HTR-8/SVneo (cell line): ENCODE measurements around the genes MARCO and DBI.

DNA sequence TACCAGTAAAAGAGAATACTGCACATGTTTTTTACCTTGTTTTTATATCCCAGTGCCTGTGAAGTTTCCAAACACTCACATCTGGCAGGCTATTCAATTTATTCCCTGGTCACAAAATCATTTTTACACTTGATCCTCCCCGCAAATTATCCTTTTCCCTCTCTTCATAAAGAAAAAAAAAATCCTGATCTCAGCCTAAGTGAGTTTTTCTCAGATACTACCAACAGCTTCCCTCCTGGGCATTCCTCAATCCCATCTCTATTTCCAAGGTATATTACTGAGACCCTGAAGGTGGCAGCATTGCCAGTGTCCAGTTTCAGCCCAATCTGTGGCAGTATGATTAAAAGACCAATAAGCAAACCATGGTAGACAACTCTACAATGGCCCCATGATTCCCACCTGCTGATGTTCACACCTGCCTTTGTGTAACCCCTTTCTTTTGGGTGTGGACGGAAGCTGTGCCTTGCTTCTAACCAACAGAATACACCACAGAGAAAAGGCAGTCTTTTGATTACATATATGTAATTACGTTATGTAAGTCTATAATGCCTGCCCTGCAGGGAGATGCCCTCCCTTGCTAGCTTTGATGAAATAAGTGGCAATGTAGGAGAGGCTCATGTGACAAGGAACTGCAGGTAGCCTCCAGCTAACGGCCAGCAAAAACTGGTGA lies 45.1 kb downstream of the CCDC93 start:
- RRBS, result no CpG with 5 or more reads among the region's 4 CpGs

DNA sequence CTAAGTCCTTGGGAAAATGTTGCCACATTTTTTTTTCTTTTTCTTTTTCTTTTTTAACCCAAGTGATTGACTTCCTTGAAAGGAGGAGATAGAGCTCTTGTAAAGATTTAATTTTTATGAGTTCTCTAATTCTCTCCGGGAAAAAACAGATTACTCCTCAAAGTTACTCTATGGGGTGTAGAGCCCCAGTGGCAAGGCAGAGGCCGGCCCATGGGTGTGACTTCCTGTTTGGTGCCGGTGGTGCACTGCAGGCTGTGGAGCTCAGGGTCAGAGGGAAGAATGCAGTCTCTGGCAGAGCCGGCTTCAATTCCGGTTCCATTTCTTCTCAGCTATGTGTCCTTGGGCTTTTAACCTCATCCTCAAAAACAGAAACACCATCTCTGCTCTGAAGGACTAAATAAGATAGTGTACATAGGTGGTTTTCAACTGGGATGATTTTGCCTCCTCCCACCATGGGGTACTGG lies 81.0 kb downstream of the INSIG2 start:
- RRBS, result 64% methylated on average over 4 of the region's 5 CpGs

- RRBS, result 22% methylated on average over 5 of the region's 61 CpGs
These were observed 221.9 kb downstream of the INSIG2 start for GRCh38 chr2:118309848-118310841.

- RRBS, result no CpG with 5 or more reads among the region's 11 CpGs
These were observed at the start of gene MARCO for GRCh38 chr2:118941789-118942462. TSS of gene MARCO (plus strand) at chr2:118942194.

DNA sequence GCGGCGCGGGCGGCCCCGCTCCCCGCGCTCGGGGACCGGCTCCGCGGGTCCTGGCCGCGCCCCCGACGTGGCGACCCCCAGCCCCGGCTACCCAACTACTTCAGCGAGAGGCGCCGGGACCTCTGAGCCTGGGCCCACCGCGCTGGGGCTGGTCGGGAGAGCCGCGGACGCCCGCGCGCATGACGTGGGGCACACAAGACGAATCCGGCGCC lies 267 bp downstream of the C1QL2 start:
- RRBS, result 33% methylated on average over 26 of the region's 33 CpGs

DNA sequence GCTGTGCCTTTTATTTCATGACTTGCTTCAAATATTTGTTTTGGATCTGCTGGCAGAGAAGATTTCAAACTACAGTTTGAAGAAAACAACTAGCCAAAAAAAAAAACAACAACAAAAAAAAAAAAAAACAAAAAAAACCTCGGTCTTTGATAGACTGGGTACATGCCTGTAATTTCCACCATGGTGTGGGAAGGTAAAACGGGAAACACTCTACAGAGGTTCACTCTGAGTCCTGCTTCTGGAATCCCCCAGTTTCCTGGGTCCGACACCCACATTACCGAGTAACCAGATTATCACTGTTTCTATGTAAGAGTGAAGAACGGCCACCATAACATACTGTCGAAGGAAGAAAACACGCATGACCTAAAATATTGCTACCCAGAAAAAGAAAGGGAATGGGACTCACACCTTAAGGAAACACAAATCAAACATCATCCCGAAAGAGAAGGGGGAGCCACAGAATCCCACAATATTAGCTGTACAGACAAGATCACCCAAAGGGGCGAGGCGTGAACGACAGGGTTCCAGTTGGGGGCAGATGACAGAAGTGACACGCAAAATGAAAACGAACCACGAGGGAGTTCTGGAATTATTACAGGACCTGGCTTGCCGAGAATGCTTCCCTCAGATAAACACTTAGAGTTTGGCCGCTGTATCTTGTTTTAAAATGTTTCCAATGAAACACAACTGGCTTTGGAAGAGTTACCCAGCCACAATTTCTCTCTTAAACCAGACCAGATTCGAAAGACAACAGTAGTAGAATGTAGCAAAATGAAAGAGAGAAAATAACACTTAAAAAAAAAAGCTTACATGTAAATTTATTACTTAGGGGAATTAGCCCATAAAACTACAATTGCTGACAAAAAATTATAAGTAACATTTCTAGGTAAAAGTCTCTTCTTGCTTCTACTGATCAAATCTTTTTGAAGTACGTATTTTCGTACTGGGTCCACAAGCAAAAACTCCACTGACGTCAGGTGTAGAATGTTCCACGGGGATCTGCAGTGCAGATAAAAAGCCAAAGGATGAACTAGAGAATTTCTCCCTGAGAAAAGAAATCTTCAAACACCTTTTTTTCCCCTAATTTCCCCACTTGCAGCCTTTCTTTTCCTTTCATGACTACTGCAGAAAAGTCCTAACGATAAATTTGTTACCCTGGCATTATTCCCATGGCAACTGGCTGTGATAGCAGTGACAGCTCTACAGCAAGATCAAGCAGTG lies 60.4 kb downstream of the C2orf76 start:
- RRBS, result no CpG with 5 or more reads among the region's 22 CpGs

DNA sequence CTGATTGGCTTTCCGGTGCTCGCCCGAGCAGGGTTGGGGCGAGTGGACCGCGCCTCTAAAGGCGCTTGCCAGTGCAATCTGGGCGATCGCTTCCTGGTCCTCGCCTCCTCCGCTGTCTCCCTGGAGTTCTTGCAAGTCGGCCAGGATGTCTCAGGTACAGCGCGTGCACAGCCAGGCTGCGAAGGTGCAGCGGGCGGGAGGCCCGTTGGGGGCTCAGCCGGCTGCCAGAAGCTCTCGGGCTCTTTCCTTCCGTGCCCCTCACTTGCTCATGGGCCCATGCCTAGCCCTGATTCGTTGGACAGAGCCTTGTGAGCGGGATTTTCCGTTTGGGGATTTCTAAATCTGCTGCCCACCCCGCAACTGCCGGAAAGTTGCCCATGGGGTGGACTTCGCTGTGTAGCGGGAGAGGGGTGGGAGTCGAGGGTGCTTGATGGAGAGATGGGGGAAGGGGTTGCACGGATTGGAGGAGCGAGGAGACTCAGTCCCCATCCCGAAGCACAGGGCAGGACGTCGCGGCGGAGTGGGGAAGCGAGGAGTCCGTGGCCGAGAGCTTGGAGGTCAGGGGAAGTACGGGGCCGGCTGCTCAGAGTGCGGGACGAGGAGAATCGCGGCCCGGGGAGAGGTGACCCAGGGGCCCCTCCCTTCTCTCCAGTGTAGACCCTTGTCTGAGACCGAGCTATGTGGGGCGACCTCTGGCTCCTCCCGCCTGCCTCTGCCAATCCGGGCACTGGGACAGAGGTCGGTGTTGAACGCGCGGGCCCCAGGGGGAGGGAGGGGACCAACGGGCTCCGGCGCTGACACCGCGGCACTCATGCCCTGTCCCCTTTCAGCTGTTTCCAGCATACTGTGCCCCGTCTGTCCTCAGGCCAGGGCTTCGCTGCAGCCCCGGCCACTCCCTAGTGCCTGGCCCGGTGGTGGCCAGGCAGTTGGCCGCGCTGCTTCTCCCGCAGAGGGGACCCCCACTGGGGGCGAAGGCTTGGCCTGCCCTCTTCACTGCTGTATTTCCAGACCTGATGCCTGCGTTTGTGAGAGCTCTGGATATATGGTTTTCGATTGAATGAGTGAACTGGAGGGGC lies at the start of gene DBI:
Gene DBI (plus strand): TSS at position 71 of the 1,076 bp plus-strand sequence.
- RRBS, result 2% methylated on average over 16 of the region's 69 CpGs

DNA sequence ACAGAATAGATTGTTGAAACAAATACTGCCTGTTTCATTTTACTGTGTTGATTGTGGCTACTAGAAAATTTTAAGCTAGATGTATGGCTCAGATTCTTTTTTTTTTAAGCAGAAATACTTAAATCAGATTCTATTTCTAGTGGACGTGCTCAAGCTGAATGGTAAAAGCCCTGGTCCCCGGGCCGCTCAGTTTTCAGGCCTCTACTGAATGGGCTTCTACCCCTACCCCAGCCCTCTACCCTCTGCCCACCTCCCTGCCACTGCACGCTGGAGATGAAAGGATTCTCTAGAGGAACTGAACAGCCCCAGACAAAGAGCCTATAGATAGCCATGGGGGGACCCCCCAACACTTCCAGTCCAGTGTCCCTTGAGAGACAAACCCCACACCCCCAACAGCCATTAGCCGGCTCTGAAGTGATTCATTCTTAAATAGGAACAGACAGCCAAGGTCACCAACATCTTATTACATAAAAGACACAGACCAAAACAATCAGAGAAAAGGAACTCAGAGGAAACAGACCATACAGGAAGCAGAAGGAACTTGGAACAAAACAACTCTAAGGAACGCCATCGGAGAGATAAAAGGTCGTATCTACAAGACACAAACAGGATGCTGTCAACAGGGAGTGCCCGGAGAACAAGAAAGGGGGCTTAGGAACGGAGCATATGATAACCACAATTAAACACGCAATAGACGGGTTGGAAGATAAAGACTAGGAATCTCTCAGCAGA lies 23.5 kb downstream of the TMEM37 start:
- RRBS, result no CpG with 5 or more reads among the region's 12 CpGs

DNA sequence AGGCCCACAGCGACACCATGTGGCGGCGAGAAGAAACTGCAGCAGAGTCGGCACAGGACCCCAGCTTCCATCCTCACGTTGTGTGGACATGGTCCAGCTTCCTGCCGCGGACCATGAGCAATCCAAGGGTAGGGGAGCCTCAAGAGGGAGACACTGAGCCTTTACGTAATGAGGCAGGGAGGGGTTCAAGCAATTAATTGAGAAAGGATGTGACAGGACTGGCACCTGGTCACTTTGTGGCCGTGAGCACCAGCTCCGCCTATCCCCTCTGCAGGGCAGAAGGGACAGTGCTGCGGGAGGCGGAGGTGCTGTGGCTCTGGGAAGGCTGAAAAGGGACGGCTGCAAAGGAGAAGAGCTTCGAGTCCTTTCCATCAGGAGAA lies 44.7 kb downstream of the TMEM37 start:
- RRBS, result no CpG with 5 or more reads among the region's 14 CpGs

- RRBS, result no CpG with 5 or more reads among the region's 13 CpGs
These were observed 38.7 kb downstream of the SCTR start for GRCh38 chr2:119485267-119486239.

DNA sequence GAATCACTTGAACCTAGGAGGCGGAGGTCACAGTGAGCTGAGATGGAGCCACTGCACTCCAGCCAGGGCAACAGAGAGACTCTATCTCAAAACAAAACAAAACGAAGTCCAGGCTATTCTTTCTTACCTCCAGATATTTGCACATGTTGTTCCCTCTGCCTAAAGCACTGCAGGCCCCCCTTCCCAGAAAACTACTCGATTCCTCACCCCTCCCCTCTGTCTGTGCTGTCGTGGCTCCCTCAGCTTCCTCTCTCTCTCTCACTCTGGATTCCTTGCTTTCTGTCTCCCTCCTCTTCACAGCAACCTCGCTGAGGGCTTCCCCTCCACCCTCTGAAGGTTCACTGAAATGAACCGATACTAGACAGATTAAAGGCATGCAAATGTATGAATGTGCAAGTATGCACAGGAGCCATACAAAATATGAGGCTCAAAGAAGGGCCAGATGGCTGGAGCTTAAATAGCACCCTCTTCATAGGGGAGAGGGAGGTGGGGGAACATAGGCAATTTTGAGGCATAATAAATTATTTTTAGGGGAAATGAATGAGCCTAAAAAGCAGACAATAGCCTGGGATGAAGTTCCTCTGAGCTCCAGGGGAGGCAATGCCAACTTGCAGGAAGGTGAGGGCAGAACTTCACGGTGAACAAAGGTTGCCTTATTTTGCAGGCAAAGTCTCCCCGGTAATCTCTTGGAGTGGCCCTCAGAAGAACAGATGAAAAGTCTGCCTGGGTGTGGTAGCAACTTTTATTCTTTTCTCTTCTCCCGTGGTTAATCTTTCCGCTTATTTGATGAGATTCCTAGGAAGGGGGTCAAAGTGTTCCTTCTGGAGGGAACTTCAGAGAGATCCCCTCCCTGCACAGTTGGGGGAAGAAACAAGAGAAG lies 18.7 kb downstream of the TMEM177 start:
- RRBS, result no CpG with 5 or more reads among the region's 10 CpGs

DNA sequence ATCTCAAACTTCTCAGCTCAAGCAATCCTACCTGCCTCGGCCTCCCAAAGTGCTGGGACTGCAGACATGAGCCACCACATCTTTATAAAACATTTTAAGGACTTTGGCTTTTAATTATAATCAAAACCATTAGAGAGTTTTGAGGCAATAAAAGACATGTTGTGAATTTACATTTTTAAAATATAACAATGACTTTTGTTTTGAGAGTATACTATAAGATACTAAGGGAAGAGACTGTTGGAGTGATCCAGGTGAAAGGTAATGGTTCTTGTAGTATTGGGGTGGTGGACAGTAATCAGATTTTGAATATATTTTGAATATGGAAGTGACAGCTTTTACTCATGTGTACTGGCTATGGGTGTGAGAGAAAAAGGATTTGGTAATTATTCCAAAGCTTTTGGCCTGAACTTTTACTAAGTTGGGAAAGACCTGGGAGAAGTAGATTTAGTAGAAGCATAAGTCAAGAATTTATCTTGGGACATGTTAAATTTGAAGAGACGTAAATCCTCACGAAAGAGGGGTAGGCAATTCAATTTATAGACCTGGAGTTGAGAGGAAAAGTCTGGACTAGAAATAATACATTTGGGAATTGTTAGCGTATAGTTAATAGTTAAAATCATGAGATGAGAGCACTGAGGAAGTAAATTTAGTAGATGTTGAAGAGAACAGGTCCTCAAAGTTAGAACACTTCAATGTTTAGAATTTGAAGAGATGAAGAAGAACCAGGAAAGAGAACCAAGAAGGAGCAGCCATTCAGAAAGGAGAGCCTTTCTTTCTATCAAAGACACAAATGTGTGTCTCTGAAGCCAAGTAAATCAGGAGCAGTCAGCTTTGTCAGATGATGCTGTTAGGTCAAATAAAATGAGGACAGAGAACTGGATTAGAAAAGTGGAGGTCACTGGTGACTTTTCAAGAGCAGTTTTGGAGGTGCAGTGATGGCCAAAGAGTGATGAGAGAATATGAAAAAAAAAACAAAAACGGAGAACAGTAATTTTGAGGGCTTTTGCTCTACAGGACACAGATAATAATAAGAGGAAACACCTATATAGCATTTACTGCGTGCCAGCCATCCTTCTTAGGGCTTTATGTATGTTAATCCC lies 119.6 kb upstream of the EPB41L5 start:
- RRBS, result no CpG with 5 or more reads among the region's 6 CpGs

- RRBS, result no CpG with 5 or more reads among the region's 6 CpGs
These were observed 111.5 kb upstream of the EPB41L5 start for GRCh38 chr2:119901329-119901905.

GRCh38 chr2:120013617-120013966 lies 715 bp downstream of the EPB41L5 start:
- RRBS, result no CpG with 5 or more reads among the region's 13 CpGs

GRCh38 chr2:120238591-120239322 lies 13.9 kb upstream of the RALB start:
- RRBS, result no CpG with 5 or more reads among the region's 17 CpGs

GRCh38 chr2:120245936-120246491 lies 6.6 kb upstream of the RALB start:
- RRBS, result no CpG with 5 or more reads among the region's 9 CpGs

DNA sequence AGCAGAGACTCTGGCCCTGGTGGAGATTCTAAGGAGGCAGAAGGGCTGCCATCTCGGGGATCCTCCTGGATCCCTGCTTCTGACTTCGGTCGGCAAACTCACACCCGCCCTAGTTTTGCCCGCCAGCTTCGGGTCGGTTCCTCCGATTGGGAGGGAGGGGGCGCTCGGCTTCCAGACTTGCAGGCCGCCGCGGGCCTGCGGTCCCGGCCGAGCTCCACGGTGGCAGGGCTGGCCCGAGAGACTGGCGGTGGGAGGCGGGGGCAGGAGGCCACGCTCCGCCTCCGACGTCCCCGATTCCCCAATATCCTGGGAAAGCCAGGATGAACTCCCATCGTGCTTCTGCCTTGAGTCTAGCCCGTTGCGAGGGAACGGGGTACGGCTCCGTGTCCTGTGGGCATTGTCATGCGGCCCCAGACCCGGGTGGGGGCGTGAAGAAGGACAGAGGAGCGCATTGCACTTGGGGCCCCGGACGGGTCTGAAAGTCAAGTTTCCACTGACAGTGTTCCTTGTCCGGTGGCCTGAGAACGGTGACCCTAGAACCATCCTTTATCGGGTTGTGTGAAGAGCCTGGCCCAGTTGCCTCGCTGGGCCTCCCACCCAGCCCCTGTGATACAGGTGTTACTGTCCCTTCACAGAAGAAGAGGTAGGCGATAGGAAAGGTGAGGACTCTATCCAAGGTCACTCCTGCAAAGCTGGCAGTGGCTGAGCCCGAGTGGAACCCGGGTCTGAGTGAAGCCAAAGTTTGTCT lies 2.4 kb upstream of the INHBB start:
- RRBS, result 78% methylated on average over 6 of the region's 44 CpGs

- RRBS, result 15% methylated on average over 41 of the region's 59 CpGs
These were observed 1.7 kb upstream of the INHBB start for GRCh38 chr2:120344133-120344759.

DNA sequence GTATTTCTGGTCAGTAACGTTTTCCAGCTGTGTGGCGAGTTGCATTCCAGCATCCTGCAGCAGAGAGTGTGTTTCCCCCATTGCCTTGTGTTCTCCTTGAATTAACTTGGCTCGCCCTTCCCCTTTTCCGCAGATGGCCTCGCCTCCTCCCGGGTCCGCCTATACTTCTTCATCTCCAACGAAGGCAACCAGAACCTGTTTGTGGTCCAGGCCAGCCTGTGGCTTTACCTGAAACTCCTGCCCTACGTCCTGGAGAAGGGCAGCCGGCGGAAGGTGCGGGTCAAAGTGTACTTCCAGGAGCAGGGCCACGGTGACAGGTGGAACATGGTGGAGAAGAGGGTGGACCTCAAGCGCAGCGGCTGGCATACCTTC lies 3.0 kb downstream of the INHBB start:
- RRBS, result 94% methylated on average over 5 of the region's 15 CpGs

GRCh38 chr2:120465515-120466603 lies 119.9 kb downstream of the INHBB start:
- RRBS, result 94% methylated on average over 10 of the region's 32 CpGs